Neuron (in vitro differentiated cells): ENCODE measurements around a stretch of chr11.

DNA sequence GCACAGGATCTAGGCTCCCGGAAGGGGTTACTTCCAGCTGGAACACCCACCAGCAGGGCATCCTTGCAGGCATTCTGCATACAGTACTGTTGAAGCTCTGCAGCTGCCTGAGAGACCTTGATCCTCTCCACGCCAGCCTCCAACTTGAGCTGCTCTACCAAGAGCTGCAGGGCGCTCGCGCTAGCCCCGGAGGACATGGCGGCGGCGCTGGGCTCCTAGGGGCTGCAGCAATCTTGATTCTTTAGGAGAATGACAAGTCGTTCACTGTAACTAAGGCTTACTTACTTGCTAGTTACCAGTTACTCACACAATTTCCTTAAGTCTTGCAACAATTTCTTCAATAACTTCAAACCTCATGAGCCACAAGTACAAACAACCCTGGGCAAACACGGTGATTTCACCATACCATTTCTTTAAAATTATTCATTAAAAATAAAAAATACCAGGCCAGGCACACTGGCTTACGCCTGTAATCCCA is 21.9 kb downstream of the SBF2 start:
- PRO-cap = no peak

- PRO-cap = no peak
Observed at GRCh38 chr11:10289757-10290399, 4.1 kb downstream of the SBF2 start.

GRCh38 chr11:10303669-10304389 is 1.0 kb upstream of the ADM start:
- PRO-cap = no peak

DNA sequence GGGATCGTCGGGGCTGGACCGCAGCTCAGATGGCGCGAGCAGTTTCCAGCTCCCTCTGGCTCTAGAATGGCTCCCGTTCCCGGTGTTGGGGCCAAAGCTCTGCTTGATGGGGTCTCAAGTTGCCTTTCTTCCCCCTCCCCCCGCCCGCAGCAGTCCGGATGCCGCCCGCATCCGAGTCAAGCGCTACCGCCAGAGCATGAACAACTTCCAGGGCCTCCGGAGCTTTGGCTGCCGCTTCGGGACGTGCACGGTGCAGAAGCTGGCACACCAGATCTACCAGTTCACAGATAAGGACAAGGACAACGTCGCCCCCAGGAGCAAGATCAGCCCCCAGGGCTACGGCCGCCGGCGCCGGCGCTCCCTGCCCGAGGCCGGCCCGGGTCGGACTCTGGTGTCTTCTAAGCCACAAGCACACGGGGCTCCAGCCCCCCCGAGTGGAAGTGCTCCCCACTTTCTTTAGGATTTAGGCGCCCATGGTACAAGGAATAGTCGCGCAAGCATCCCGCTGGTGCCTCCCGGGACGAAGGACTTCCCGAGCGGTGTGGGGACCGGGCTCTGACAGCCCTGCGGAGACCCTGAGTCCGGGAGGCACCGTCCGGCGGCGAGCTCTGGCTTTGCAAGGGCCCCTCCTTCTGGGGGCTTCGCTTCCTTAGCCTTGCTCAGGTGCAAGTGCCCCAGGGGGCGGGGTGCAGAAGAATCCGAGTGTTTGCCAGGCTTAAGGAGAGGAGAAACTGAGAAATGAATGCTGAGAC is 1.5 kb downstream of the ADM start:
- PRO-cap = no peak

GRCh38 chr11:10351463-10352181 is 46.7 kb downstream of the ADM start:
- PRO-cap = no peak

GRCh38 chr11:10566570-10567200 is 1.8 kb downstream of the LYVE1 start:
- PRO-cap = no peak

DNA sequence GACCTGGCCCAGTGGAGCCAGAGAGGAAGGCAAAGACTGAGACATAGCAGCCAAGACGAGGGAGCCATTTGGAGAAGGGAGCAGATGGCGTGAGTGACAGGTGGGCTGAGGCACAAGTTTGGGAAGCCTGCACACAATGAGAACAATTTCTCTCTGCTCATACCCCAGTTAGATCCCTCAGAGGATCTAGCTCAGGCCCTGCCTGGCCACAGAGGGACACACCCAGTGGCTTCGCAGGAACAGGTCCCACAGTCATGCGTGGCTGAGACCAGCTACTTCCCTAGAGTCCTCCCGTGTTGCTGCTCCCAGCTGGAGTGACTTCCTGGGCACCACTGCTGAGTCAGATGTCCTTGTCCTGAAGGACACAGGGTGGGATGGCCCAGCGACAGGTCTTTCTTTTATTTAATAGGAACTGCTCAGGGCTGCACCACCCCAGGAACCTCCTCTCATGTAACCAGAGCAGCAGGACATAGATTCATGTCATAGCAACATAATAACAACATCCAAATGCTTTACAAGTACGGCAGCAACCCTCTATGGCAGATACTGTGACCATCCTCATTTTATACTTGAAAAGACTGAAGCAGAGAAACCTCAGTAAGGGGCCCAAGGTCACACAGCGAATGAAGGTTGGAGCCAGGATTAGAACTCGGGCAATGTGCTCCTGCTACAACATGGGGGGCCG is 33.5 kb upstream of the LYVE1 start:
- PRO-cap = no peak

GRCh38 chr11:10625791-10626416 is 57.4 kb upstream of the LYVE1 start:
- PRO-cap = no peak

GRCh38 chr11:10669096-10669644 is 24.4 kb downstream of the IRAG1 start:
- PRO-cap = no peak

DNA sequence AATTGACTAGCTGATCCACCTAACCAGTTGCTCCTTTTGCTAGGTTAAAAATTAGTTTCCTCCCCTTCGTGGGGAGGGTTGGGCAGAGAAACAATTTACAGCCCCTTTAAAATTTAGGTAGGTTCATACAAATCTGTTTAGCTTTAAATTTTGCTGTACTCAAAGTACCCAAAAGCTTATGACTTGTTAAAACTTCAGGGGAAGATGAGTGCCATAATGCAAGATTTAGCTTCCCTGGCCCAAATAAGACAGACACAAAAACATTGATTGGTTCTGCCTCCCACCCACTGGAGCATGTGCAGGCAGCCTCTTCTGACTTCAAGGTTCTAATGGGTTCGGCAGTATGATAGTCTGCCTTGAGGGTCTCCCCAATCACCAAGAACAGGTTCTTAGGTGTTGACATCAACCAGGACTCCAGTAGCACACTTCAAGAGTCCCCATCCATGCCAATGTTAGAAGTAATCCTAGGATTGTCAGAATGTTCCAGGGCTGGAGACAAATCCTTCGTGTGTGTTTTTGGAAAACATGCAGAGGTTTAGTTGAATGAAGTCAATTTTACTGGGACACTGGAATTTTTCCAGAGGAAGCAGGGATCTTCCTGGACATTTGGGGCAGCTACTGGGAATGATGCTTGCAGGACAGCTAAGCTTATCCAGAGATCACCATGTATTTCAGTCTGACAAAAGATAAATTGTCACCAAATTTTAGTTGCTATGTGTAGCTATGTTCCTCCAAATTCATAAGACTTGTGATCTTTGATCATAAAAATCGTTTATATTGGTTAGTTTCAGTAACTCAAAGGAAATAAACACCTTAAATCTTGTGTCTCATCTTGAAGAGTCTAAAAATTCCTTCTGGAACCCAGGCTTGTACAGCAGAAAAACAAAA is 12.4 kb downstream of the EIF4G2 start:
- PRO-cap = no peak

DNA sequence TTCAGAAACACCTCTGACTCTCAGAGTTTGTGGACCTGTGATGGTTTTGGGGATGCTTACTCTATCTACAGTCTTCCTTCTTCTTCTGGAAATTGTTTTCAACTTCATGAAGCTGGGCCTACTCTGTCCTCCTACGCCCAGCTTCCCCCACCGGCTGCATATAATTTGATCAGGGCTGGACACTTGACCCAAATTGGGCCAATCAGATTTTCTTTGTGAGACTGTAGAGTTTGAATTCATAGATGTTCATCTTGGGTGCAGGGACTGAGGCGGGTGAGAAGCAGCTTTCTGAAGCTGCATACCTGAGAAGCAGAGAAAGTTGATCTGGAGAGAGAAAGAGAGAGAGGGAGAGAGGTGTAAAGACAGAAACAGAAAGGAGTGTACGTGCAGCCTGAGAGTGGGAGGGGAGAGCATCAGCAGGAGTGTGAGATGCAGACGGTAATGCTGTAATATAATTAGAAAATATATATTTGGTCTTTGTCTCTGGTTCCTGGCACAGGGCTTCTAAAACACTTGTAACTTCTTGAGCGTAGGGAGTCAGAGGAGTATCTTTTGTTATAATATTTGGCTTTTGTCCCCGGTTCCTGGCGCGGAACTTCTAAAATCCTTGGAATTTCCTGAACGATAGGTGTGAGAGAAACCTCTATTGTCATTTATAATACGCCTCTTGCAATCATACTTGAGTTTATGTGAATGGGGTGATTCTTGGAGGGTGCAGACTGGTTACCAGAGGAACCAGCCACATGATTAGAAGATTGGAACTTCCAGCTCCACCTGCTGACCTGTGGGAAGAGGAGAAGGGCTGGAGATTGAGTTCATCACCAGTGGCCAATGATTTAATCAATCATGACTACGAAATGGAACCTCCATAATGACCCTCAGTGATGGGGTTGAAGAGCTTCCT is 53.9 kb upstream of the ZBED5 start:
- PRO-cap = no peak

- PRO-cap = no peak
Observed at GRCh38 chr11:10933800-10934847, 76.3 kb upstream of the ZBED5 start.

GRCh38 chr11:11451361-11451968 is 98.4 kb upstream of the CSNK2A3 start:
- PRO-cap = no peak

GRCh38 chr11:11611379-11611726 is 10.5 kb downstream of the GALNT18 start:
- PRO-cap = no peak

GRCh38 chr11:11967474-11968037 is 40.9 kb downstream of the DKK3 start:
- PRO-cap = no peak

DNA sequence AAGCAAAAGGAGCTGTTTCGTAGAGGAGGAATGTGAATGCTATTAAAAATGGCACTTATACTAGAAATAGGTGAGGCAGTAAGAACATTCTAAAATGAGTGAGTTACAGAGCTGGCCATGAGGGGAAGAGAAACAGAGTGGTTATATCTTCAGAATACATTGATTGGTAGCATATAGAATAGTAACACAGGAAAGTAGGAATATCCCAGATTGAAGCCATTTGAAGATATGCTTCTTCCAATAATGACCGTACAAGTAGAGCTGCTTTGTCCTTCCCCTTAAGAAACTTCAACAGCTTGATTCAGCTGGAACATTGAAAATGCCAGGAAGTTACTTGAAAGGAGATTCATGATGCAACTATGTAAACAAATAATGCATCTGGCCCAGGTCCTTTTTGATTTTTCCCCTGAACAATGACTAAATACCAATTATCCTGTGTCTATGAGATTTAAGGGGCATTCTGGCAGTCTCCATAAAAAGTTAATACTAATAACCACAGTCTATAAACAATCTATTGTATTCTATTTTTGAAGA is 3.0 kb downstream of the DKK3 start:
- PRO-cap = no peak

DNA sequence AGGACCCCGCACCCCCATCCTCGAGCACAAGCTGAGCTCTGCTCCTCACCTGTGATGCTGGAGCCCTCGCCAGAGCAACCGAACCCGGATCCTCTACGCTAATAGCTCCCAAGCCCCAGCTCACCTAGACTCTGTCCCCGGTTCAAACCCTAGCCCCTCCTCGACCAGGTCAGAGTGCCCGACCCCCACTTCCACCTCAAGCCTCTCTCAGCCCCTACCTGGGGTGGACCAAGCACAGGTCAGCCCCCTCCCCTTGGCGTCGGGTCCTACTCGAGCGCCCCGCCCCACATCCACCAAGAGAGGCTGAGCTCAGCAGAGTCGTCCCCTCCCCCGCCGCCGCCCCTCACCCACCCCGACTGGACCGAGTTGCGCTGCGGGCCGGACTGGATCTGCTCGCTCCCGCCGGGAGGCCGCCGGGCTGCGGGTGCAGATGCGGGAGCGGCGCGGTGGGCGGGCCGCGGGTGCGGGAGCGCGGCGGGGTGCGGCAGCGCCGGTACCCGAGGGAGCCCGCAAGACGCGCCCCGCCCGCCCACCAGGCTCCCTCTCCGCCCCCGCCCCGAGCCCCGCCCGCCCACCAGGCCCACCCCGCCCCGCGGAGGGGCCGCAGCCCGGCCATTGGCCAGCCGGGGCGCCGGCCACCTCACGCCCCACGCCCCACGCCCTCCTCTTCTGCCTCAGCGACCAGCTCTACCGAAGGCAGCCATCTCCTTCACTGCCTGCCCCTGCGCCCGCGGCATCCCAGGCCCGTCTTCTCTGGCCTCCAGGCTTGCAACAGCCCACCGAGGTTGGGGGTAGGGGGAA is 595 bp upstream of the DKK3 start:
- PRO-cap = bidirectional peak, plus-strand start at position 352 of the sequence, minus-strand start at position 103 of the sequence; bidirectional peak, plus-strand start at position 674 of the sequence, minus-strand start at position 516 of the sequence

DNA sequence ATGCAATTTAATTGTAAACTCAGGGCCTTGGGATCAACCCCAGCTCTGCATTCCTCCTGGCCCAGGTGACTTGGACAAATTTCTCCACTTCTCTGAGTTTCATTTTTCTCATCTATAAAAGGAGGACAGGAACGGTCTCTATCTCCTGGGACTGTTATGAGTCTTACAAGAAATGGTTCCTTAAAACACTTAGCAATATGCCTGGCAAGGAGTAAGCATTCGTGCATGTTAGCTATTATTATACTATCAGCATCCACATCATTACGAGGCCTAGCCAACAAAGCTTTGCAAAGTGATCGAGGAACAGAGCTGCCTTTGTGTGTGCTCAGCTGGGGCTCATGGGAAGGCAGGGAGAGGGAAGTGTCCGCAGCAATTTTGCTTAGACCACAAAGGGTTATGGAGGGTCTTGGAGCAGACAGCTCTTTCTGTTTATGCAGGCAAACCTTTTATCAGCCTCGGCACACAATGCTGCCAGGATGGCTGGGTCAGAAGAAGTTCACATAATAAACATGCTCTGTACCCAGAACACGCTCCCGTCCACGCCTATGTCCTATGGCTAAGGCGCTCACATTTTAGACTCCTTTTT is 10.8 kb upstream of the DKK3 start:
- PRO-cap = no peak

DNA sequence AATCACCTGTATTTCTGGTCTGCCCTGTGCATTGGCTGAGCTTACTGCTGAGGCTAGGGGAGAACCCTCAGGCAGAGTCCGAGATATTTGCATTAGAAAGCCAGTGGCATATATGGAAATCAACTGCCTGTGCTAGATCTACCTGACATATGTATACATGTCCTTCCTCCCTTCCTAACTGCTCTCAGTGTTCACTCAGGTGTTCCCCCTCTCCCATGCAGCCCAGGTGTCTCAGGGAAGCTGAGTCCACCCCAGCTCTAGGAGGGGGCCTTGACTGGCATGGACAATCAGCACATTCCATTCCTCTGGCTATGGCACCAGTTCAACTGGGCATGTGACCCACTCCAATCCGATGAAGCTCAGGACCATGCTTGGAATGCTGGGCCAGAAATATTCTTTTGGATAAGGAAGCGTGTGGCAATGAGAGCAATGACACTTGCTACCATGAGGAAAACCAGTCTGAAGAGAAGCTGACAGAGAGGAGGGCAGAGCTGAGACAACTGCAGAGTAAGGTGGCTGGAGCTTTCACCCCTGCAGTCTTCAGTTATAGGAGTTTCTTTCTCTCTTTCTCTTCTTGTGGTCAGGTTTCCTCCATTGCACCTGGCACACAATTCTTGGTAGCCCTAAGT is 6.6 kb upstream of the MICAL2 start:
- PRO-cap = no peak

DNA sequence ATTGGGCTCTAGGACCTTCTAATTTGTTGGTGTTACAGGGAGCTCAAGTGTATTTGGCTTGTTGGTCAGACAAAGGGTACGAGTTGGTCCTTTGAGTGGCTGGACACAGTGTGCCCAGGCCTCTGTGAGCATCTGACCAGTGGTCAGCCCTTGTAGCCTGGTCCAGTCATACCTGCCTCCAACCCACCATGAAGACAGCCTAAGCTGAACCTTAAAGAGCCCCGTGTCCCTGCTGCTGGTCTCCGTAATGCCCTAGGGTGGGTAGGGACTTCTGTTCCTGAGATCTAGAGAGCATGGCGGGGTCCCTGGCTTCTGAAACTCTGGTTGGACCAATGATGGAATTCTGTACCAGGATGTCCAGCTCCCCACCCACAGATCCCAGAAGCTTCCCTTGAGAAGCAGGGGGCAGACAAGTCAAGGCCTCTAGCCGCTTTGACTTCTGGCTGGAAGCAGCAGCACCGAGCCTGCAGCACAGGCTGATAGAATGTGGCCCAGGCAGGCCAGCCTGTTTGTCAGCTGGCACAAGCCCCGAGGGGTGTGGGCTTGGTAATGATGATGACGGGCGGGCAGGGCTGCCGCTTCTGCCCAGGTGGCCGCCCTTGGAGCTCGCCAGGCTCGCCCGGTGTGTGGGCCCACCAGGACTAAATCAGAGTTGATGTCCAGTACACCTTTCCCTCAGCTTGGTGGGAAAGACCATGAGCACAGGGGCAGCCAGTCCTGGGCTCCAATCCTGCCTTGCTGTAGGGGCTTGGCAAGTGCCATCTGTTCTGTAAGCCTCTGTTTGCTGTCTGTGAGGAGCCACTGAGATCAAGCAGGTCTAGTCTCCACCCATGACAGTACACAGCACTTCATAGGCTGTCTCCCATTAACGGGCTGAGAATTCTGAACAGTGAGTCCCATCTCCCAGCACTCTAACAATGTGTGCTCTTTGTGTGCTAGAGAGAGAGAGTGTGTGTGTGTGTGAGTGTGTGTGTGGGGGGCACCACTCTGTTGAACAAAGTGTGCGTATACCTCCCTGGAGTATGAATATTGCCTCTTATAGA is 26.6 kb downstream of the MICAL2 start:
- PRO-cap = no peak